Panc1 (cell line): ENCODE results near the gene EGR1.

DNA sequence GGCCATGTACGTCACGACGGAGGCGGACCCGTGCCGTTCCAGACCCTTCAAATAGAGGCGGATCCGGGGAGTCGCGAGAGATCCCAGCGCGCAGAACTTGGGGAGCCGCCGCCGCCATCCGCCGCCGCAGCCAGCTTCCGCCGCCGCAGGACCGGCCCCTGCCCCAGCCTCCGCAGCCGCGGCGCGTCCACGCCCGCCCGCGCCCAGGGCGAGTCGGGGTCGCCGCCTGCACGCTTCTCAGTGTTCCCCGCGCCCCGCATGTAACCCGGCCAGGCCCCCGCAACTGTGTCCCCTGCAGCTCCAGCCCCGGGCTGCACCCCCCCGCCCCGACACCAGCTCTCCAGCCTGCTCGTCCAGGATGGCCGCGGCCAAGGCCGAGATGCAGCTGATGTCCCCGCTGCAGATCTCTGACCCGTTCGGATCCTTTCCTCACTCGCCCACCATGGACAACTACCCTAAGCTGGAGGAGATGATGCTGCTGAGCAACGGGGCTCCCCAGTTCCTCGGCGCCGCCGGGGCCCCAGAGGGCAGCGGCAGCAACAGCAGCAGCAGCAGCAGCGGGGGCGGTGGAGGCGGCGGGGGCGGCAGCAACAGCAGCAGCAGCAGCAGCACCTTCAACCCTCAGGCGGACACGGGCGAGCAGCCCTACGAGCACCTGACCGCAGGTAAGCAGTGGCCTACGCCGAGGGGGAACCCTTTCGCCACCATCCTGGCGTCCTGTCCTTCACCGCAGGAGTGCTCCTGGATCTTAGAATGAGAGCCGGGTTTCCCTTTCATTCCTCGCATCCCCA lies at the start of gene EGR1:
TSS of gene EGR1 (plus strand) at position 76 of the 791 bp plus-strand sequence.
- RRBS, 2 experiments, result 1 to 3% methylated on average over 17 to 25 of the region's 75 CpGs

DNA sequence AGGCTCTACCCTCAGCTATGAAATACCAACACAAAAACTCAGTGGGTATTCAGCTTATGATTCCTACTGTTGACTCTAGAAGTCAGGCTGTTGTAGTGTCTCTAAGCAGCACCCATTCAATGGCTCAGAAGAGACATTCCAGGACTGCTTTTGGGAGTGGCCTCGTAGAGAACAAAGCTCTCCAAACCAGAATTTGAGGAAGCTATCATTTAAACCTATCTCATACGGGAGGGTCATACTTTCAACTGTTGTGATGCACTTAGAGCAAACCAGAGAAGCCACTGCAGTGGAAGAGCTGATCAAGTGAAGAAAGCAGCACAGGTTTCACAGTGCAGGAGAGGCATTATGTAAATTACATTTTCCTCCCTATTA lies 34.0 kb downstream of the ETF1 start:
- RRBS, 2 experiments, result no CpG with 5 or more reads among the region's 2 CpGs

DNA sequence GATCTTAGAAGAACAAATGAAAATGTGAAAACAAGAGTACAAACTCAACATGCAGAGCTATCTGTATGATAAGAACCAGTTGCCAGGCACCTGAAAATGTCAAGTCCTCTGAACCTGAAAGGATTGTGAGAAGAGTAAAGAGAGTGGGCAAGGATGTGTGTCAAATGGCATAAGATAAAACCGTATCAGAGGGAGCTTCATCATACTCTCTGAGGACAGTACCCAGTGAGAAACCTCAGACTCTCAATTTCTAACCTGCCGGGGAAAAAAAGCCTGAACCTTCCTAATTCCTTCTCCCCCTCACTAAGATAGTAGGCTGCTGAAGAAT lies 6.8 kb downstream of the ETF1 start:
- RRBS, 2 experiments, result no CpG with 5 or more reads among the region's 2 CpGs

GRCh38 chr5:138555476-138556637 lies 12.8 kb upstream of the ETF1 start:
- RRBS, 2 experiments, result no CpG with 5 or more reads among the region's 7 CpGs

DNA sequence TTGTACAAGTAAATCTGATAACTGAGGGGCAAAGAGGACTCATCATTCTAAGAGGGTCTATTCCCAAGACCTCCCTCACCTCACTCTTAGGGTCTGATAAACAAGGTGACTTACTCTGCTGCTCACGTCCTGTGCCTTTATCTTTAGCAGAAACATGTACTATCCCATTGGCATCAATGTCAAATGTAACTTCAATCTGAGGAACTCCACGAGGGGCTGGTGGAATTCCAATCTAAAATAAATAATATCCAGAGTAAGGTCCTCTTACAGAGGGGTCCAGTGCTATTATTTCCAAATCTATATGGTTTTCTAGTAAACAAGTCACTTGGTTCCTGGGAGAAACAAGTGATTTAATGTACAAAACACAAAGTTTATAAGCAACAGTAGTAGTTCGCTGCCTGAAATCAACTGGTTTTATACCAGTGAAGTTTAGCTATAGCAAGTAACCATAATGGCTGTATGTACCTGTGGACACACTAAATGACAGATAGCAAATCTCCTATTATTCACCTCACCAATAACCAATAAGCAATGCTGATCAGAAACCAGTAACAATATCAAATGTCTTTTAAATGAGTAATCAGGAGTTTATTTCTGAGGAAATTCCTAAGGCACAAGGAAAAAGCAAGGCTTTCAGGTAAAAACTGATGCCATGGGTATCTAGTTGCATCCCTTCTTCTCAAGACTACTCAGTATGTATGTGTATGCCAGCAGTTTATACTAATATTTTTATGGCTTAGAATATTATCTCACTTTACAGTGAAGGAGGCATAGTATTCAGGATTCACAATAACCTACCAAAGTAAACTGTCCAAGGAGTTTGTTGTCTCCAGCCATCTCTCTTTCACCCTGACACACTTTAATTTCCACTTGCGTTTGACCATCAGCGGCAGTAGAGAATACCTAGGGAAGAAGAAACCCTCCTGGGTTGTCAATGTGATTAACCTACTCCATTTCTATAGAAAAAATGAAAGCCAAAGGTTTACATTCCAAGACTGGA lies 15.0 kb upstream of the ETF1 start:
- RRBS, 2 experiments, result no CpG with 5 or more reads among the region's 5 CpGs

DNA sequence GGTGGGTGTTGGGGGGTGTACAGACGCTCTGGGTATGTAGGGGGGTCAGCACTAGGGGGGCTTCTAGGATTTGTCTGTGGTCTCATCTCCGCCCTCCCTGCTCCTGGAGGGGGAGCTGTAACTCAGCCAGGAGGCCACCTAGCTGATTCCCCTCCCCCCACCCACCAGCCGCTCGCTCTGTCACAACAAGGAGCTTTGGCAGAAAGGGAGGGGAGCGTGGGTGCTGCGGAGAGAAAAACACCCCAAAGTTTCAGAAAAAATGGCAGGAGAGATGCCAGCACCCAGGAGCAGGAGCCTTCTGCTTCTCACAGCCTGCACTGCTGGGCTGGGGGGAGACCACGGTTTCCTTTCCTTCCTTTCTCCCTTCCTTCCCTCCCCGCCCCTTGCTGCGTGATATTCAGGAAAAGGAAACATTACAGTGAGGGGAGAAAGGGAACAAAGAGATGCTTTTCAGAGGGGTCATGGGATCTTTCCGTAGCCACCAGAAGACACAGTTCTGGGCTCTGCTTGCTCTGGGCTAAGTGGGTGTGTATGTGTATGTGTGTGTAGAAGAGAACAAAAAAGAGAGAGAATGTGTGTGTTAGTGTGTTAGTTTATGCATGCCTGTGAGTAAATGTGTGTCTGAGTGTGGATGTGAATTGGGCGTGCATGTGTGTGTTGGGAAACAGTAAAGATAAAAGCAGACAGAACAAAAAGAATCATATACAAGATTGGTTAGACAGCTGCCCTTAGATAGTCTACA lies 36.2 kb upstream of the HSPA9 start:
- RRBS, 2 experiments, result no CpG with 5 or more reads among the region's 11 CpGs

DNA sequence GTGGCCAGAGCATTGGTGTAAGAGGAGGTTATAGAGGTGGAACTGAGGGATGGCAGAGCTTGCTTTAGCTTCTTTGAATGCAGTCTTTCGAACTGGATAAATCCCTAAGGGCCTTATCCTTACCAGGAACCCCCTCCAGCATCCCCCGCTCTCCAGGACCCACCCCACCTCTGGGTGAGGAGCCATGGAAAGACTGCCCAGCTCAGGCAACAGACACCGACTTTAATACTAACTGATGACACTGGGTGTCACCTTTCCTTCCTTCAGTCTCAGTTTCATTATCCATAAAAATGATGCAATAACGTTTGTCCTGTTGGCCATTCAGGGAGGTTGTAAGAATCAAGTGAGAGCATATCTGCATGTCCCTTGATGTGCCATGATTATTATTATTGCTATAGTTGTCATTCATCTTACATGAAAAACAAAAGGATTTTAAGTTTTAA lies 50.8 kb upstream of the CTNNA1 start:
- RRBS, 2 experiments, result no CpG with 5 or more reads among the region's 4 CpGs

GRCh38 chr5:138753533-138754613 lies 648 bp downstream of the CTNNA1 start:
- RRBS, 2 experiments, result 1 to 5% methylated on average over 33 of the region's 96 CpGs

DNA sequence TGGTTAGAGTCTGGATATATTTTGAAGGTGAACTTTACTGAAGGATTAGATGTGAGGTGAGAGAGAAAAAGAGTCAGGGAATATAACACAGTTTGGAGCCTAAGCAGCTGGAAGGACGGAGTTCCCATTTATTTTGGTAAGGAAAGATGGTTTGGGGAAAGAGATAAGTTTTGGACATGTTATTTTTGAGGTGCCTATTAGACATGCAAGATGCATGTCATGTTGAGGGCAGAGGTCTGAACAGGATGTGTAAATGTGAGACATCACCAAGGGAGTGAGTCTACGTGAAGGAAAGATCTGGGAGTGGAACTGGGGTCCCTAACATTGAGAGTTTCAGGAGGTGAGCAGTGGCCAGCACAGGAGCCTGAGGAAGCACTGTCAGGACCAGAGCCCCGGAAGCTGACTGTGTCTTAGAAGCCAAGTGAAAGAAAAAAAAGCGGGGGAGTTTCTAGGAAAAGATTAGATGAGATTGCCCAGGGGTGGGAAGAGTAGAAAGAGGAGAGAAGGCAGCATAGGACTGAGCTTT lies 36.8 kb upstream of the LRRTM2 start:
- RRBS, 2 experiments, result no CpG with 5 or more reads among the region's 4 CpGs

DNA sequence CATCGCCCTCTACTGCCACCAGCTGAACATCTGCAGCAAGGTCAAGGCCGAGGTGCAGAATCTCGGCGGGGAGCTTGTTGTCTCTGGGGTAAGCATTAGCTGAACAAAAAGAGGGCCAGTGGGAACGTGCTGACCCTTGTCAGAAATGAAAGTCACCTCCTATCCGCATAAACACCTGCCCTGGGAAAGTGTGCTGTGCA lies 57.4 kb upstream of the LRRTM2 start:
- RRBS, 2 experiments, result no CpG with 5 or more reads among the region's 6 CpGs

- RRBS, 2 experiments, result no CpG with 5 or more reads among the region's 13 CpGs
These were observed 62.1 kb upstream of the LRRTM2 start for GRCh38 chr5:138937026-138937770.

DNA sequence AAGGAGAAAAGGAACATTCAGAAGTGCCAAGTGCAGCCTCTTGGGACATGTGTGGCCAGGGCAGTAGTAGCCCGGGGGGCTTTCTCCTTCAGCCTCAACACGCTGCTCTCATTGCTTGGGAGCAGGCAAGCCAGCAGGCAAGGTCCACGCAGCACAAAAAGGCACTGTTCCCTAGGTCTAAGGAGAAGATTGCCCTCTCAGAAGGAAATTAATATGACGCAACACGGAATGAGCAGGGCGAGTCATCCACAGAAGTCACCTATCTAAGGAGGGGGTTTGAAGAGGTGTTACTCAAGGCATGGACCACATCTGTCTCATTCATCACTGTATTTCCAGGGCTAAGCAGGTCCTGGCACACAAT lies 16.1 kb downstream of the SIL1 start:
- RRBS, 2 experiments, result no CpG with 5 or more reads among the region's 6 CpGs

- RRBS, 2 experiments, result no CpG with 5 or more reads among the region's 5 CpGs
These were observed 9.3 kb upstream of the PAIP2 start for GRCh38 chr5:139332348-139332776.

DNA sequence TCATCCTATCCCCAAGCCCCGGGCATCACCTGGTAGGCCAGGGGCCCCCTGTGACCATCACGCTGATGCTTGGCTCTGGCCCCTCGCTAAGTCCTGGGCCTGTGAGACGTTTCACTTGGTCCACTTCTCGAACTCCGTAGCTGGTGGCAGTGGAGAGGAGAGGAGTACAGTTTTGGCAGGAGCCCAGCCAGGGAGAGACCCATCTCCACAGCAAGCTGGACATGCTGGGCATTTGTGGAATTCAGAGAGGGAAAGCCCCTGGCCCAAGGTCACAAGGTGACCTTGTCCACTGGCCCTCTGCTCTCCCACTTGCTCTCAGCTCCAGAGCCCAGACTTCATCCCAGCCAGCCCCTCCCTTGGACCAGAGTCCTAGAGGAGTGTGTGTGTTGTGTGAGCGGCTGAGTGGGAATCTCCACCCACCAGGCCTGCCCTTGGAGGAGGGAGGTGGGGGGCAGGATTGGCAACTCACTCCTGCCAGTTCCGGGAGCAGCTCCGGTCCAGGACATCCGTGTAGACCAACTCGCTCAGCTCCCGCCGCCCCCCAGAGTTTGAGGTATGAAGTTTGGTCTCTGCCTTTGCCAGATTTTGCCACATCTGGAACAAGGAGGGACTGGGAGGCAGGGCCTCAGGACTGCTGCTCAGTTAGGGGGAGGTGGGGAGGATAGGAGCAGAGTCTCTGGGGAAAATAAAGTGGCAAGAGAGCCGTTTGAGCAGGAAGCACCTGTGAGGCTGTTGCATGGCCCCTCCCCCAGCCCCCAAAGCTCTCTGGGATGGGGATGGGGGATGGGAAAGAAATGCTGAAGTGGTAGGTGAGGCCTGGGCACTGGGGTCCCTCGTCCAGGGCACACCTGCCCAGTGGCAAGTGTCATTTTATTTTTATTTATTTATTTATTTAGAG lies 1.5 kb downstream of the MZB1 start:
- RRBS, 2 experiments, result no CpG with 5 or more reads among the region's 15 CpGs

DNA sequence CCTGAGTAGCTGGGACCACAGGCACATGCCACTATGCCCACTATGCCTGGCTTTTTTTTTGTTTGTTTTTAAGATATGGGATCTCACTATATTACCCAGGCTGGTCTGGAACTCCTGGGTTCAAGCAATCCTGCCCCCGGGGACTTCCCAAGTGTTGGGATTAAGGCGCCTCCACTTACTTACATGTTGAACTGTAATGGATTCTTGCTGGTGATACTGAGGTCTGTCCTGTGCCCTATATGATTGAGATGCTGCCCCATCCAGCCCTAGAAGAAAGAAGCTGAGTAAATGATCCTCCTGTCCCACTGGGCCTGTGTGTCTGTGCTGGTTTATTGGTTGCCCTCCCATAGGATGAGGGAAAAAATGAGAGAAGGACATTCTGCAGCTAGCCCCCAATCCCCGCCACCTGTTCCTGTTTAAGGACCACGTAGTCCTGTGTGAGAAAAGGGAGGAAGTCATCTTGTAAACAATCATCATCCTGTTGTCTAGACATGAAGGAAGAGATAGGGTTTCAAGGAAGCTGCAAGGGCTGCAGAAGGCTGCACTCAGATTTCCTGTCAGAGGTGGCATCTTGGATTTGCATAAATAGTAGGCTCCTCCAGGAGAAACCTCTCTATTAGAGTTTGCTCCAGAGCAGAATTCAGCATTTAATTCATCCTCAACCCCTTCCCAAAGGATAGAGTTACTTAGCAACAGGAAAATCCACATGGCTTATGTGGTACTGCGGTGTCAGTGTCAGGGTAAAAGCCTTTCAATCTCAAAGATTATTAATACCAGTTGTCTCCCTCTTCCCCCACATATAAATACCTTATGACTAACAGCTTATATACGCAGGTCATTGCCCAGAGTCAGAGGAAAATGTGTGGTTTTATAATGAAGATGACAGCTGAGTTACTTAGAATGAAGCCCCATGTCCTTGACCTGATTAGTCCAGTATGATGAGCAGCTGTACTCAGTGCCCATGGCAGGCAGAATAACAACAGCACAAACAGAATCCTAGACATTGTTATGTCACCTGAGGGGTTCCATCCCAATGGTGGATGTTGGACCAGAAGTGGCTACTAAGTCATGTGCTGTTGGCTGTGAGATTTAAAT lies 4.5 kb upstream of the DNAJC18 start:
- RRBS, 2 experiments, result no CpG with 5 or more reads among the region's 6 CpGs

DNA sequence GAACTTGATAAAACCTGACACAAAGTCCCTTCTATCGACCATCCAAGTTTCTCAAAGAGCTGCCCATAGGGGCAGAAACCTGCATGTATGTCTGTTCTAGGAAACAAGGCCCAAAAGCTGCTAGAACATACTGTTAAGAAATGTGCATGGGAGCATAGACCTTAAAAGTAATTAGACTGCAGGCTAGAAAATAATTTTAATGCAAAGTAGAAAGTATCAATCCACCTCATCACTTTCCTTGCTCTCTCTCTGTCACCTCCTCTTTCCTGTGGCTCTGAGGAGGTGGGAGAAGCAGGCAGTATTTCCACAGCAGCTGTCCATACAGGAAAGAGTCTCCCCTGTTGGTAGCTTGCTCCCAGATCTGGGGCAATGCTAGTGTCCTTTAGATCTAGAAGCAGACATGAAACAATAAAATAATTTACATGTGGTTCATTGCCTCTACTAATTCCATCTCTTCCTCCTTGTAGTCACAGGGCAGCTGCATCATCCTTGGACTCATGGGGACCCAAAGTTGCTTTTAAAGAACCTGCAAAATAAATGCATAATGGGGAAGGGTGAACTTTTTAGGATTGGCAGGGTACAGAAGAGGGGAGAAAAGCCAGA lies 9.2 kb upstream of the DNAJC18 start:
- RRBS, 2 experiments, result no CpG with 5 or more reads among the region's 1 CpG

DNA sequence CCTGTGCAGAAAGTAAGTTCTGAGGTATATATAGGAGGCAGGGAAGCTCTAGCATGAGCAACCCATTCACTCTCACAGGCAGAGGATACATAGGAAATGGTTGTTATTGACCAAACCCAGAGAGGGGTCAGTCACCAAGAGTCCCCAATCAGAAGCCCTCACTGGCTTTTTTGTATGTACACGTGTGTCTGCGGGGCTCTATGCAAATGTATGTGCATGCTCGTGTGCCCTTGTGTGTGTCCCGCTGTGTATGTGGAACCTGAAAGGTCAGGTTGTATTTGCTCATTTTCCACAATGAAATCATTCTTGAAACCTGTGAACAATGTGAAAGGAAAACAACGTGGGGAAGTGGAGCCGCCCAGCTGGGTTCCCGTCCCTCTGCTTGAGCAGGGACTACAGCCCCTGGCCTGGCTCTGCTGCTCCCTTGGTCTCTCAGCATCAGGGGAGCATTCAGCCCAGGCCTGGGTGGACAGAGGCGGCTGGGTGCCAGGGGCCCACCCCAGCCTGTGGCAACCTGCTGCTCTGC lies 3.2 kb downstream of the ECSCR start:
- RRBS, 2 experiments, result no CpG with 5 or more reads among the region's 8 CpGs

DNA sequence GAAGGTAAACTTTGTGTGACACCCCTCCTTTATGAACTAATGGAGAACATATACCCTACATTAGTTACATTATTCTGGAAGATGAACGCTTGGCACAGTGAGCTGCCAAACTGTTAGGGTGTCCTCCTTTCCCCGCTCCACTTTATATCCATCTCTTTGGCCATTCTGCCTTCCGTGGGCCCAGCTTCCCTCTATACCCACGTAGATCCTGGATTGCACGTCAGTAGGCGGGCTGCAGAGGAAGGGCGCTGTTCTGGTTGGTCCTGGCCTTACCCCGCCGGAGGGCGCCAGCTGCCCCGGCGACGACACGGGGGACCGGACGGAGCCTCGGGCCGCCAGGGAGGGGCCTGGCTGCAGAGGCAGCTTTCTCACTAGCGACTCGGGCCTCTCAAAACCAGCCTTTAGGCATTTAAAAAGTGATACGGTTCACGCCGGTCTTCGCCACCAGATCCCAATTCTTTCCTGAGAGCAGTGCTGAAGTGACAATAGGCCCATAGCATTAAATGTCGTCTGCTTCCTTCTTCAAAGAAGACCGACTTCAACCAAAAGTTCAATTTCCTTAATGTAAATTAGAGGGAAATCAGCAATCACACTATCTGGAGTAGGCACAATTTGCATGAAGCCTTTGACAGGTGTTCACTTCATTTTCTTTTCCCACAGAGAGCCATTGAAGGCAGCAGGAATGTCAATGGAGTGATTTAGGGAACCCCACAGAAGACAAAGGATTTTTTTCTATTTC lies 17.7 kb upstream of the UBE2D2 start:
- RRBS, 2 experiments, result 56% methylated on average over 7 of the region's 26 CpGs; no CpG with 5 or more reads in 1 of the 2 experiments

- RRBS, 2 experiments, result no CpG with 5 or more reads among the region's 10 CpGs
These were observed 14.5 kb upstream of the CXXC5 start for GRCh38 chr5:139633200-139634451.

GRCh38 chr5:139642349-139643416 lies 5.5 kb upstream of the CXXC5 start:
- RRBS, 2 experiments, result no CpG with 5 or more reads among the region's 18 CpGs